Cardiac muscle cell (in vitro differentiated cells and primary cell): ENCODE measurements around a stretch of chr17.

- RAMPAGE, long total RNA = no peak
- RRBS = 66% methylated on average over 6 of the region's 26 CpGs
These were observed 4.0 kb downstream of the PRR29 start for GRCh38 chr17:64001762-64002896.

DNA sequence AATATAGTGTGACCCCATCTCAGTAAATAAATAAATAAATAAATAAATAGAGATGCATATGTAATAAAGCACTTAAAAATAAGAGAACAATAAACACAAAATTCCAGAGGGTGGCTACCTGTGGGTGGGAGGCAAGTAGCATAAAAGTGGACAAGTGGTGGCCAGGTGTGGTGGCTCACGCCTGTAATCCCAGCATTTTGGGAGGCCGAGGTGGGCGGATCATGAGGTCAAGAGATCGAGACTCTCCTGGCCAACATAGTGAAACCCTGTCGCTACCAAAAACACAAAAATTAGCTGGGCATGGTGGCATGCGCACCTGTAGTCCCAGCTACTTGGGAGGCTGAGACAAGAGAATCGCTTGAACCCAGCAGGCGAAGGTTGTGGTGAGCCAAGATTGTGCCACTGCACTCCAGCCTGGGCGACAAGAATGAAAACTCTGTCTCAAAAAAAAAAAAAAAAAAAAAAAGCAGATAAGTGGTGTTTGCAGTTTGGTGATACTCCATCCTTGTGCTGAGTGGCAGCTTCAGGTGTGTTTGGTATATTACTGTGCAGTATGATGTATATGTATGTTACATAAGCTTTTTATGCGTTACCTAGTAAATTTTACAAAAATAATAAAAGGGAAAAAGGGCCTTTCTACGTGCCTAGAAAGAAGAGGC lies 929 bp downstream of the ICAM2 start:
- RAMPAGE, long total RNA = no peak
- RRBS = no CpG with 5 or more reads among the region's 11 CpGs

DNA sequence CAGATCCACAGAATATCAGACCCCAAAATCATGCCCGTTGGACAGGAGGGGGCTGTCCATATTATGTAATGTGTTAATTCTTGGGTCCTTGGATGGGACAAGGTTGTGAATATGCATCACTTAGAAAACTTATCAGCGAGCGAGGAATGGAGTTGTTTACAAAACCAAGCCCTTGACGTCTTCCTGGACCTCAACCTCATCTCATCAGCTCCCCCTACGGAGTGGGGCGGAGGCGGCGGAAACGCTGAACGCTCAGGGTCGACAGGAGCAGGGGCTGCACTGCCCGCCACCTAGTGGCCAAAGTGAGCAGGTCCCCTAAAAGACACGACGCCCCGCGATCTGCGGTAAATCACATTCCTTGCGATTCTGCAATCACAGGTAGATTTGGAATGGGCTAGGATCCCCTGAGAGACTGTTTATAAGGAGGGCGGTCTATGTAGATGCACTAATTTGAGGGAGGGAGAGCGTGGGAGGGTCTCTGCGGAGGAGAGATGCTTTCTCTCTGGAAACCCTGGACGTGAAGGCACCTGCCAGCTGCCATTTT lies 5.3 kb upstream of the ICAM2 start:
- RAMPAGE, long total RNA = no peak
- RRBS = no CpG with 5 or more reads among the region's 22 CpGs

- RAMPAGE, long total RNA = no peak
- RRBS = no CpG with 5 or more reads among the region's 12 CpGs
These were observed 36.1 kb upstream of the ICAM2 start for GRCh38 chr17:64056184-64057196.

DNA sequence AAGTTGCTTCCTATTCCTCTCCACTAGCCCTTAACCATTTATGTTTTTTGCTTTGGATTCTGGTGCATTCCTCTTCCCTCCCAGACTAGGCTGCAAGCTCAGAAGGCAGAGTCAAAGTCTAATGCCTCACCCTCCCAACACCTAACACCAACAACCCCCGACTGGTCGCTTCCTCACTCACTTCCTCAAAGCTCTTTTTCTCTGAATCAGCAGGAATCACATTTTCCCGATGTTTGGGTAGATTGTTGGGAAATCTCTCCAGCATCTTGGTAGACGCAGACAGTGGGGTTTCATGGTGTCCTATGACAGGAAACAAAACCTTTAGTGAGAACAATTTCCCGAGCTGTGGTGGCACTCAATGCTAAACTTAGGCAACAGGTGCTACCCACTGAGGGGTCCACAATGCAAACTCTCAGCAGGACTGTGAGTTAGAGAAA lies 39.9 kb upstream of the ICAM2 start:
- RAMPAGE, long total RNA = no peak
- RRBS = no CpG with 5 or more reads among the region's 5 CpGs

GRCh38 chr17:64063794-64064913 lies 43.7 kb upstream of the ICAM2 start:
- RAMPAGE, long total RNA = no peak
- RRBS = 32% methylated on average over 5 of the region's 27 CpGs

- RAMPAGE, long total RNA = no peak
- RRBS = no CpG with 5 or more reads among the region's 5 CpGs
These were observed 37.8 kb downstream of the ERN1 start for GRCh38 chr17:64091996-64092651.

DNA sequence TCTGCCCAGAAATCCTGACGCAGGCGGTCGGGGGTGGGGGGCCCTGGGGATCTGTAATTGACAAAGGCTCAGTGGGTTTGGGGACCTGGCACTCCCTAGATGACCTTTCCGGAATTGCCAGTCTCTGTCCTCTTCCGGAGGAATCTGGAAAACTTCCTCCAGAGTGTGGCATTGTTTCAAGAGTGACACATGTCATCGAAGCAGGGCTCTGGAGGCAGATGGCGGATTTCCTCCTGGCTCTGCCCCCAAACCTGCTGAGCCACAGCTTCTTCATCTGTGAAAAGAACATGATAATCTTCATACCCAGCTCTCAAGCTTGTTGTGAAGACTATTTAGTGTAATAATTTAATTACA lies 19.6 kb upstream of the TEX2 start:
- RAMPAGE, long total RNA = no peak
- RRBS = 9% methylated on average over 1 of the region's 7 CpGs

- RAMPAGE, long total RNA = no peak
- RRBS = no CpG with 5 or more reads among the region's 14 CpGs
These were observed 52.1 kb upstream of the TEX2 start for GRCh38 chr17:64314978-64315680.

DNA sequence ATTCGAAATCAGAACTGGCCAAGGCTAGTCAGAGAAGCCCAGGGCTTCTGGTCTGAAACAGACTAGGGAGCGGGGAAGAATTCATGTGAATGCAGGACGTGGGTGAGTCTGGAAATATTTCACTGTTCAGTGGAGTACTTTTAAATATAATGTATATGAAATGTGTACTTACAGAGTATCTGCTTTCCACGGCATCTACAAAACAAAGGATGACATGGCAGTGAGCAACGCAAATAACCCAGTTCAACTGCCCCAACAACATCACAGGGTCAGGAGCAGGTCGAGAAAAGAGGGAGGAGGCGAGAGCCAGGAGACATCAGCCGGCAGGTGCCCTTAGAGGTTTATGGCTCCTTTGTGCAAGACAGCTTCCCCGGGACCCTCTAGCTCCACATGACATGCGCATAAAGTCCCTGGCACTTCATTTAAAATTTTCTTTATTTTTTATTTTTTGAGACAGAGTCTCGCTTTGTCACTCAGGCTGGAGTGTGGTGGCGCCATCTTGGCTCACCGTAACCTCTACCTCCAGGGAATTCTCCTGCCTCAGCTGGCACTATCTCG lies 61.1 kb downstream of the PECAM1 start:
- RAMPAGE, long total RNA = no peak
- RRBS = no CpG with 5 or more reads among the region's 14 CpGs

DNA sequence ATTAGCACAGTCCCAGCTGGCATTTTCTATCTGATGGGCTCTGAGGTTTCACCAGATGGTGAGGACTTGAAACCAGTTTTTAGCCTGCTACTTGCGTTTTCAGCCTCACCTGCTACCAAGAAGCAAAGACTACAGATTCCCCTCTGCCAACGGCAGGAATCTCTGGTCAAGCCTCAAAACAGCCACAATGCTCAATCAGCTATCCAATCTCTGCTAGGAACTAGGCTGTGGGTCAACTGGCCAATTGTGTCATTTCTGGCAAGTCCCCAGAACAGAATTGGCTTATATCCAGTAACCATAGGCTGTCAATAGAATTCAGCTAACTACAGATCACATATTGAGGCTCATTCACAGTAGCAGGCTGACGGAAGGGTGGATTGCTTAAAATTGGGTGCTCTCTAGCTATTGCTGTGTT lies 11.7 kb downstream of the PECAM1 start:
- RAMPAGE, long total RNA = no peak
- RRBS = no CpG with 5 or more reads among the region's 3 CpGs

DNA sequence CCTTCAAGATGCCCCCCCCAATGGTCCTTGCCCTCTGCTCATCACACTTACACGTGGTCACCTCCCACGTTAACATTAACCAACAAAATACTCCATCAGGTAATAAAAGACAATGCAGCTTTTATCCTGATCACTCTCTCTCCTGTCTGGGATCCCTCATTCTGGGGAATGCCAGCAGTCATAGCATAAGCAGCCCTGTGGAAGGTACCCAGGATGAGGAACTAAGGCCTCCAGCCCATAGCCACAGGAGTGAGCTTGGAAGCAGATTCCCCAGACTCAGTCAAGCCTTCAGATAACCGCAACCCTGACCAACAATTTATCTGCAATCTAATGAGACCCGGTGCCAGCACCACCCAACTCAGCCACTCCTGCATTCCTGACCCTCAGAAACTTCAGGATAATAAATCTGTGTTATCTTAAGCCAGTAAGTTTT lies 6.3 kb downstream of the PECAM1 start:
- RAMPAGE, long total RNA = no peak
- RRBS = no CpG with 5 or more reads among the region's 4 CpGs

DNA sequence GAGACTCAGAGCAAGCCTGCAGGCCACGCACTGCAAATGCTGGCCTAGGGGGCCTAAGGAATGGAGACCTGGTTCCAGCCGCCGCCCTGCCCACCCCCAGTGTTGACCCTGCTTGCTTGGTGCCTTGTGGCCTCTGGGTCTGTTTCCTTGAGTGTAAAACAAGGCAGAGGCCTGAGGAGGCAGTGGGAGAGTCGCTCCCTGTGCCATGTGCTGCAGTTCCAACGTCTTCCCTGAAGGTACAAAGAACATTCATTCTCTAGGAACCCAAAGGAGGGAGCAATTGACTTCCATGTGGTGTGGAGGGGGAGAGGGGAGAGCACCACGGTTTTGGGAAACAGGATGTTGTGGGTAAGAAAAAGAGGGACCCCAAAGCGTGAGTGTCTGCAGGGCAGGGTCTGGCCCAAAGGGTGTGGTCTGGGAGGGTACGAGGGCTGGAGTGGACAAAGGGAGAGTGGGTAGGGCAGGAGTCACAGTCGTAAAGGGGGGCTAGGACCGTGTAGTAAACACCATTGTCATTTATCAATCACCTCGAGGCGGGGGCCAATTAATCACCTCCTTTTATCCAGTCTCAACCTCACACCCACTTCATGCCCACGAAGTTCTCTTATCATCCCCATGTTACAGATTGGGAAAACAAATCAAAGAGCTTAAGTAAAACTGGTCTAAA lies 2.6 kb downstream of the PECAM1 start:
- RAMPAGE, long total RNA = no peak
- RRBS = no CpG with 5 or more reads among the region's 13 CpGs

- RAMPAGE, long total RNA = no peak
- RRBS = no CpG with 5 or more reads among the region's 12 CpGs
These were observed 7.6 kb upstream of the PECAM1 start for GRCh38 chr17:64398253-64398683.

DNA sequence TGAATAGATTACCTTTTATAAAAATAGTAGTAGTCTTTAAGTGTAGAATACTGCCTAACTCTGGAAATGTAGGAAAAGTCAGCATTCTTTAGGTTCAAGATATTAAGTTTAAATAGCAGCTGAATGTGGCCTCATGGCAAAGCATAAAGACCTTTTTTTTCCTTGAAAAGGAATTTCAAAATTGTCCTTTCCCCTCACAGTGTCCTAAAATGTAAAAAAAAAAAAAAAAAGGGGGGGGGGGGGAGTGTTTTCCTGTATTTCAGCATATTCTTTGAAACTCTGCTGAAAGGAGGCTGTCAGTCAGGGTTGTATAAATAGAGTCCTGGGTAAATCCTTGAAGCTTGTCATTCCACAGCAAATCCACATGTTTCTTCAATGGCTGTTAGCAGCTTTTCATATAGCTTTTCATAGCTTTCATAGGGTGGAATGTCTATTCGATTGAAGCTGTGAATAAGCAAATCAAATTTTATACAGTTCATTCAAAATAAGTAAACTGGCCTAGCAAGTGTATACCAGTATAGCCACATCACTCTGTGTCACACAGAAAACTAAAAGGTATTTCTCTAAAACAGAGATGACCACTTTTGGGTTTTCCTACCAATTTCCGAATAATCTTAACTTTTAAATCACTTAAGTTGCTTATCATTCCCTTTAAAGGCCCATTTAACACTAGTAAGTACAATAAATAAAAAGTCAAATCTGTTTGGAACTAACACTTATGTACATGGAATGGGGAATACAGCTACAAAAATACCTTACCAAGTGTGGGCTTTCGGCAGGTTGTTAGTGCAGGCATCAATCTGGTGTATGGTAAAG lies 38.9 kb downstream of the CEP95 start:
- RAMPAGE, long total RNA = no peak
- RRBS = no CpG with 5 or more reads among the region's 3 CpGs

GRCh38 chr17:64772930-64773287 lies 110.8 kb upstream of the SMURF2 start:
- RAMPAGE, long total RNA = no peak
- RRBS = no CpG with 5 or more reads among the region's 5 CpGs

GRCh38 chr17:64773839-64774668 lies 111.9 kb upstream of the SMURF2 start:
- RAMPAGE, long total RNA = no peak
- RRBS = no CpG with 5 or more reads among the region's 17 CpGs

GRCh38 chr17:64815058-64815707 lies 104.1 kb downstream of the LRRC37A3 start:
- RAMPAGE, long total RNA = no peak
- RRBS = no CpG with 5 or more reads among the region's 8 CpGs

DNA sequence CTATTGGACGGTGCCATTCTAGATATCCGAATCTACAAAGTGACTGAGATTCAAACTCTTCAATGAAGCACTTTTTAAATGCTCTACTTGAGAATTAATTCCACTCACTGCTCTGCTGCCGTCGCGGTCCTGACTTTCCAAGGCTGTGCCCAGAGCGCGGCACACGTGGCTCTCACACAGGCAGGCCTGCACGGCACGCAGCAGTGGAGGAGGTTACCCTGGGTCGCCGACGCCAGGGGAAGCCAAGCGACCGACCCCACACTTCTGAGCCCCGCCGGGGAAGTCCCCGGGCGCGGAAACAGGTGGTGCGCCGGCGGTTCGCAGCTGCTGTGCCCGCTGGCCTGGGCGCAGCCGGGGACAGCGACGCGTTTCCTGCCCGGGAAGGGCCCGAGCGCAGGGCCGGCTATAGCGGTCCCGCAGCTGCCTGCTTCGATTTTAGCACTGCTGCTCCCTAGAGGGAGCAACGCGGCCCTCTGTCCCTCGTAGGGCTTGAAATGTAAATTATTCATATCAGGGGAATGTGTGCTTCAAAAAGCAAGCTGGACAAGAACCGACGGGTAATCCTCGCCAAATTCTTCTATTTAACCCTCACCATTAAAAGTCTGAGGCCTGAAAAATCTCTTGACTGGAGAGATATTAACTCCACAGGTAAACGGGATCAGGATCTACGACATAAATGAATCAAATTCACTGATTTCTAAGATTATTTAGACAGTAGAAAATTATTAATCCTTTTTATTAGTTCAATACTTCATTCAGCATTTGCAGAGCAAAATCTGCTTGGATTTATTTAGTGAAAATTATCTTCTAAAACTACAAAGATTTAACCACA lies 46.6 kb upstream of the LRRC37A3 start:
- RAMPAGE, long total RNA = no peak
- RRBS = 5% methylated on average over 6 of the region's 45 CpGs

DNA sequence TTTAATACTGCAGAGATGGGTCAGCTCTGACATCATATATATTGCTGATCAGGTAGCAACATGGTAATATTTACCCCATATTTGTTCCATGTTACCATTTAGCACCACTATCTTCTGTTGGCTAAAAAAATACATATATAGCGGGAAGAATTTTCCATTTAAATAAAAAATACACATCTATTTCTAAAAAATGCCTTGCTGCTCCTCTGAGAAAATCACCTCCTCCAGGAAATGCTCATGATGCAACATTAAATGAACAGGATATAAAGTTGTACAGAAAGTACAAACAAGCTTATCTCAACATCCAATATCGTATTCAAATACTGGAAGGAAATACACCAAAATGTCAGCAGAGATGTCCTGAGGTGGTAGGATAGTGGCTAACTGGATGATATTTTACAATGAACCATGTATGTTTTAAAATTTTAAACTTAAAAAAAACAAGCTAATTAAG lies 21.4 kb downstream of the GNA13 start:
- RAMPAGE, long total RNA = no peak
- RRBS = no CpG with 5 or more reads among the region's 2 CpGs